Panc1 (cell line): Measurements from ENCODE around the gene MANEAL.

- RRBS, 2 experiments, result no CpG with 5 or more reads among the region's 3 CpGs
Observed at GRCh38 chr1:35982266-35983227, 51.6 kb downstream of the AGO3 start.

DNA sequence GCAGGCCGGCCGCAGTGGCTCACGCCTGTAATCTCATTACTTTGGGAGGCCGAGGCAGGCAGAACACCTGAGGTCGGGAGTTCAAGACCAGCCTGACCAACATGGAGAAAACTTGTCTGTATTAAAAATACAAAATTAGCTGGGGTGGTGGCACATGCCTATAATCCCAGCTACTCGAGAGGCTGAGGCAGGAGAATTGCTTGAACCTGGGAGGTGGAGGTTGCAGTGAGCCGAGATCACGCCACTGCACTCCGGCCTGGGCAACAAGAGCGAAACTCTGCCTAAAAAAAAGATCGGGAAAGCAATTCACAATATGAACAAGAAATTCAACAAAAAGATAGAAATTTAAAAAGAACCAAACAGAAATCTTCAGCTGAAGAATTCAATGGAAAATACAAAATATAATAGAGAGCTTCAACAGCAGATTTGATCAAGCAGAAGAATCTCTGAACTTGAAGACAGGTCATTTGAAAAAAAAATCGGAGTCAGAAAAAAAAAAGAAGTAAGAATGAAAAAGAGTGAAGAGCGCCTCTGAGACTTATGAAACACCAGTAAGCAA is 36.9 kb upstream of the TEKT2 start:
- RRBS, 2 experiments, result no CpG with 5 or more reads among the region's 13 CpGs

- RRBS, 2 experiments, result 1 to 7% methylated on average over 12 to 23 of the region's 59 CpGs
Observed at GRCh38 chr1:36156432-36157399, 756 bp downstream of the MAP7D1 start.

GRCh38 chr1:36180067-36180583 is 24.2 kb downstream of the MAP7D1 start:
- RRBS, 2 experiments, result no CpG with 5 or more reads among the region's 6 CpGs

GRCh38 chr1:36223319-36224260 is 653 bp upstream of the THRAP3 start:
- RRBS, 2 experiments, result 9% methylated on average over 4 of the region's 32 CpGs; no CpG with 5 or more reads in 1 of the 2 experiments

DNA sequence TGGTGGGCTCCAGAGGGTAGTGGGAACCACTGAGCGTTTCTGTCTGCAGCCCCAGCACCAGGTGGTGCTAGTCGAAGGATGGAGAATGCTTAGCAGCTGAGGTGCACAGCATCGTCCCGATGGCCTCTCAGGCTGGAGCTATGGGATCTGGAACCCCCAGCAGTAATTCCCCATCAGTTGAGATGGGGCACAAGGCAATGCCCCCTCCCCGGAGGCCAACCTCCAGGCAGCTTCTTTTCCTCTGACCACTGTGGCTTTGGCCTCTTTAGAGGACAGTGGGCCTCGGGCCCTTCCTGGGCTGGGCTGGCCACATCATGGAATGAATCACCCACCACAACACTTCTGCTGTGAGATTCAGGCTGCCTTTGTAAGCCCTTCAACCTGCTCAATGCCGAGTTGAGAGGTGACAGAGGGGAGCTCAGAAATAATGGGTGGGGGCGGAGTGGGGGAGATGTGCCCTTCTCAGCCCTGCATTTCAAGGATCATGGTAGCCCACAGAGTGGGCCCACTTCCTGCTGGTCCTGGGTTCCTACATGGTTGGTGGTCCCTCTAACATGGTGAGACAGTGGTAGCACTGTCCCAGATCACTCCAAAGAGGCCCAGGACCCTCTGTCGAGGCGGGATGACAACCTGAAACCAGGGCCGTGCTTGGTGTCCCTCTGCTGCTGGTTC is 29.5 kb upstream of the EVA1B start:
- RRBS, 2 experiments, result no CpG with 5 or more reads among the region's 11 CpGs

- RRBS, 2 experiments, result no CpG with 5 or more reads among the region's 12 CpGs
Observed at GRCh38 chr1:36354794-36355332, 30.9 kb downstream of the STK40 start.

DNA sequence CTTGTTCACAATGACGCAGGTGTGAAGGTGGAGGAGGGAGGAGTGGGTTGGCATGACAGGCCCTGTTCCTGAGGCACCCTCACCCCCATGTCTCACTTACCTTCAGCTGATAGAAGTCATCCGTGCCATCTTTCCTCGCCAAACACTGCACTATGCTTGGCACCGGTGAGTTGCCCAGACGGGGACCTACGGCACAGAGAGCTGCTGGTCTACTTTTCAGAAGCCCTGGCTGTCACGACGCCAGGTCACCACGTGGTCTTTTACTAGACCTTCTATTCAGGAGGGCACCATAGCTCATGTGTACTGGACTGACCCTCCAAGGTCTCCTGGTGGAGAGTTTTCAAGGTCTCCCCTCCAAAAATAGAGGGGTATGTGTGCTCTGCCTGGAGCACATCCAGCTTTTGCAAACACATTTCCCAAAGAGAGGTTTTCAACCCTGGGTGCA is 27.1 kb downstream of the STK40 start:
- RRBS, 2 experiments, result no CpG with 5 or more reads among the region's 9 CpGs

- RRBS, 2 experiments, result no CpG with 5 or more reads among the region's 7 CpGs
Observed at GRCh38 chr1:36359685-36360315, 25.9 kb downstream of the STK40 start.

GRCh38 chr1:36418842-36419632 is 21.3 kb upstream of the LSM10 start:
- RRBS, 2 experiments, result no CpG with 5 or more reads among the region's 10 CpGs

DNA sequence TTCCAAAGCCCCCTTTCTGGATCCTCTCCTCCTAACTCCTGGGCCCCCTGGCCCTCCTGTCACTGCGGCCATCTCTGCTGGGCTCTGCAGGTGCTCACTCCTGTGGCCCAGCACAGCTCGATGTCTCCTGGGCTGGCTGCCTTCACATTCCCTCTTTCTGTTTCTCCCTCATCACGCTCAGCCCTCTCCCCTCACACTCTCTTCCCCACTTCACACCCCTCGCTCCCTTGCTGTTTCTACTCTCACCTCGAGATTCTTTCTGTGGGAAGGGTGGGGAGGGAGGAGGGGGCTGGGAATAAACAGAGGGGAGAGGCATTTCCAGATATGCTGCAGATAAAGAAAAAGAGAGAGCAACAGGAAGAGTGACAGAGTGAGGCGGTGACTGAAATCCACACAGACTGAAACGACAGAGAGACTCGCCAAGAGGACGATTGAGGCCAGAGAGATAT is 881 bp downstream of the CSF3R start:
- RRBS, 2 experiments, result no CpG with 5 or more reads among the region's 9 CpGs

DNA sequence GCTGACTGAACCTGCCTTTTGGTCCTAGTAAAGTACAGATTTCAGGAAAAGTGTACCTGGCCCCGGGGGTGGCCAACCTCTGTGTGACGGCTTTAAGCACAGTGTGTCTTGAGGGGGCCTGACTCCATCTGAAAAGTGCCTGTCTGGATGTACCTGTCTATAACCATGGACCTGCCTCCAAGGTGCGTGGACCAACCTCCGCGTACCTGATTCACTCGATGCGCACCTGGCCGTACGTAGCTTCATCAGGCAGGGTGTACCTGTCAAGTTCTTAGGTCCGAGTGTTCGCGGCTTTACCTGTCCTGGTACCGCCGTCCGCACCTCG is 480 bp upstream of the ZC3H12A start:
- RRBS, 2 experiments, result no CpG with 5 or more reads among the region's 16 CpGs

GRCh38 chr1:37485963-37486543 is 11.7 kb downstream of the ZC3H12A start:
- RRBS, 2 experiments, result no CpG with 5 or more reads among the region's 5 CpGs

GRCh38 chr1:37633721-37634503 is 780 bp downstream of the RSPO1 start:
- RRBS, 2 experiments, result 37 to 42% methylated on average over 13 to 16 of the region's 47 CpGs

GRCh38 chr1:37673809-37674460 is 16.4 kb downstream of the C1orf109 start:
- RRBS, 2 experiments, result no CpG with 5 or more reads among the region's 13 CpGs

DNA sequence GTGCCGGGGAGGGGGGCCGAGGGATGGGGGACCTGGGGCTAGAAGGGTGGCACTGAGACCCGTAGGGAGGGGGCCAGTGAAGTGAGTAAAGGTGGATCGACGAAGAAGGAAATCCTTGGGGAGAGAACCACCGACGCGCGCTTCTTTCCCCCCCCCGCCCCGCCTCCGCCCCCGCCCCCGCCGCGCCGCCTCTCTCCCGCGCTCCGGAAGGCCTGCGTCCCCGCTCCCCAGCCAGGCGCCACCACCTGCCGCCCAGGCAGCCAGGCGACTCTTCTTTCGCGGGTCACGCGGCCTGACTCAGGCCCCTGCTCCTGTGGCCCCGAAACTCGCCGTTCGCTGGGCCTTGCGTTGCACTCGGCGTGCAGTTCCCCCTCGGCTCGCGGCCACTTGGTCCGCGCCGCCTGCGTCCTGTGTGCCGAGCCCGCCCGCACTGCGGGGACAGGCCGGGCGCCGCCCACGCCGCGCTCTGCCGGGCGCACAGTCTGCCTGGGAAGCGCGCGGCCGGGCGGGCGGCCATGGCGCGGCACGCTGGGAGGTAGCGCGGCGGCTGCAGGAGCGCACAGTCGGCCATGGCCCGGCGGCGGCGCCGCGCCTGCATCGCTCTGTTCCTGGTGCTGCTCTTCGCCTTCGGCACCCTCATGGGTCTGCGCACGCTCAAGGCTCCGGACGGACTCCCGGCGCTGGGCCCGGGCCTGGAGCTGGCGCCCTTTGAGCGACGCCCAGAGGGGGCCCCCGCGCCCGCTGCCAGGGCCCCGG is at the start of gene MANEAL:
TSS of gene MANEAL (plus strand) at position 234 of the 756 bp plus-strand sequence.
- RRBS, 2 experiments, result 1 to 5% methylated on average over 29 of the region's 92 CpGs

DNA sequence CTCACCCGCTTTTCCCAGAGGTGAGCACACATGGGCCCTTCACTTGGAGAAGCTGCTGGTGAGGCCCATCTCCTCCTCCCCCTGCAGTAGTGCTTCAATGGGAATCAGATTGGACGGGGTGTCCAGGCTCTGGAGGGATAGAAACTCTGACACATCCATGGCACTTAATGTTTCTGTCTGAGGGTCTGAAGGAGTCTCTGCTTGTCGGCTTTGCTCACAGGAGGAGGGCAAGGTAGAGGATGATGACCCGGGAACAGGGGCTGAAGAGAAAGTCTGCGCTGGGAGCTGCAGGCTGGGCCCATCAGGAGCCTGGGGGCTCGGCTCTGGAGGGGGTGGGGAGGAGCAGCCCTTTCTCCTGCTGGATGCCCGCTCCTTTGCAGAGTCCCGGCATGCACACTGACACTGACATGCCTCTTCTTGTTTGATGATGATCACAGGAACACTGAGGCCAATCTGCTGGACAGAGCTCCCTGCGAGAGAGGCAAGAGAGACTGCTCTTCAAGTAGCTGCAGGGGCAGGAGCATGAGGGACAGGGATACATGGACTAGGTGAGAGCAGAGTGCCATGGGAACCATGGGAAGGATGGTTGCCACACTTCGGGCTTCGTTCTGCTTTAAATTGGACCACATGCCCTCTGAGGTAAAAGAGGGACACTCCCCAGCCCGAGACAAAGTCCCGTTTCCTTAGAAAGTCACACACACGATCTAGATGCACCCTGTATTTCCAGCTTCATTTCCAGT is 7.3 kb upstream of the YRDC start:
- RRBS, 2 experiments, result 100% methylated on average over 4 of the region's 14 CpGs; no CpG with 5 or more reads in 1 of the 2 experiments

DNA sequence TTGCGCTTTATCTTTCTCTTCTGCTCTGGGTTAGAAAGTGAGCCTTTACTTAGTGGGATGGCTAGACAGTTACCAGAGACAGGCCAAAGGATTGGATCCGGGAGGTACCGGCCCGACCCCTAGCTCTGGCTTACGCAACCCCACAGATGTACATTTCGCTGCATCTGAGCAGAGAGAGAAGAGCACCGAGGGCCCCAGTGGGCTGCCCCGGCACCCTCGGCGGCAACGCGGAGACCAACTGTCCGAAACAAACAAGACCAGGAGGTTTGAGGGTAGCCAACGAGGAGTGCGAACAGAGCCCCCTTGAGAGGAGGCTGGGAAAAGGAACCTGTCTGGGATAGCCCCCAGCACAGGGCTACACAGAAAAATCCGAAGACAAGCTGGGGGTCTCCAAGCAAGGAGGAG is 457 bp downstream of the MTF1 start:
- RRBS, 2 experiments, result 1 to 3% methylated on average over 5 of the region's 16 CpGs

- RRBS, 2 experiments, result 1 to 13% methylated on average over 4 of the region's 15 CpGs
Observed at GRCh38 chr1:37995642-37995965, 5.8 kb upstream of the SF3A3 start.